OVCAR3 (cell line): ENCODE results near the gene DYTN.

GRCh38 chr2:204145166-204145552 is 208.6 kb downstream of the ICOS start:
- RRBS = no CpG with 5 or more reads among the region's 8 CpGs

DNA sequence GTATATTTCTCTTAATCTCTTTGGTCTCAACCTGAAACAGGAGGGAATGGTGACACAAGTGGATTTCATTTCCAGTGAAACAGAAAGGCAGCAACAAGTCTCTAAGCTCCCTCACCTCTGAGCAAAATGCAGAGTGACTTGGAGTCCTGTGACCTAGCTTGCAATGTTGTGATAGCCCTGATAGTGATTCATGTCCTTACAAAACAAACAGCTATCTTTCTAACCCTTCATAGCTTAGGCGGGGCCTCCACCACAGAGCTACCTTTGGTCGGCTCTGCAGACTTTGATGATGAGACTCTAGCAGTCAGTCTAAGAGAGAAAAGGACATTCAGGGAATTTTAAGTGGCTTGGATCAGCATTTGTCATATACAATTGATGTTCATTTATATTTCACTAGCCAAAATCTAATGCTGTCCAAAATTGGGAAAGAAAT is 137.6 kb upstream of the PARD3B start:
- RRBS = no CpG with 5 or more reads among the region's 2 CpGs

- RRBS = no CpG with 5 or more reads among the region's 9 CpGs
Measured at GRCh38 chr2:204453702-204454338, 91.5 kb upstream of the PARD3B start.

- RRBS = no CpG with 5 or more reads among the region's 11 CpGs
Measured at GRCh38 chr2:204727260-204728516, 182.4 kb downstream of the PARD3B start.

DNA sequence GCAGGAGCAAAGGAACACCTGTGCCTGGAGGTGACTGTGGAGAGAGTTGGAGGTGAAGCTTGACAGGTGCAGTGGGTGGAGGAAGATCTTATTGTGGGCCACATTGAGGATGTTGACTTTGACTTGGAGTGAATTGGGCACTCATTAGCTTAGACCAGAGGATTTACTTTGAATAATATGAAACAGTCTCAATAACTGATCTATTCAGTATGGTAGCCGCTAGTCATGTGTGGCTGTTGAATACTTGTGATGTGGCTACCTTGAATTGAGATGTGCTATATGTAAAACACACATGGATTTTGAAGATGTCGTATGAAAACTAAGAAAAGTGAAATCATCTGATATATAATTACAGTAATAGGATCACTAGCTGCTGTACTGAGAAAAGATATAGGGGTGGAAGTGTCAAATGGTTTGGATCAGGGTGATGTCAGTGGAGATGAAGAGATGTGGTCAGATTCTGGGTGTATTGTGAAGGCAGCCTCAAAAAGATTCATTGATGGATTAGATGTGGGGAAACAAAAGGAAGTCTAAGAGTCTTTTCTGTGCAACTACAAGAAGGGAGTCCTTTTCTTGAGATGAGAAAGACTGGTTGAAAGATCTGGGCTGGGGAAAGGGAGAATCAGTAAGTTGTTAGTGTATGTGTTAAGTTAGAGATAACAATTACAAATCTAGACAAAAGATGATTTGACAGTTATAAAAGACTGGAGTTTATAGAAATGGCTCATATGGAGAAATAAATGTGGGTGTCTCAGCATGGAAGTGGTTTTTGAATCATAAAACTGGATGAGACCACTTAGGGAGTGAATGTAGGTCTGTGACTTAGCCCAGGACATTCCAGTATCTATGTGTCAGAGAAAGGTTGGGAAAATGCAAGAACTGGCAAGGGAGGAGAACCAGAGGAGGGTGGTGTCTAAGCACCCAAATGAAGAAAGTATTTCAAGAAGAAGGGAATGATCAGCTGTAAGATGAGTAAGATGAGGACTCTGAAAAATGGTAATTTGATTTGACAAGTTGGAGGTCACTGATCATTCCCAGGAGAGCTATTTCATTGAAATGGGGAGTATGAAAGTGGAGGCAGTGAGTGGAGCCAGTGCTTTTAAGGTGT is 347.3 kb downstream of the PARD3B start:
- RRBS = no CpG with 5 or more reads among the region's 2 CpGs

DNA sequence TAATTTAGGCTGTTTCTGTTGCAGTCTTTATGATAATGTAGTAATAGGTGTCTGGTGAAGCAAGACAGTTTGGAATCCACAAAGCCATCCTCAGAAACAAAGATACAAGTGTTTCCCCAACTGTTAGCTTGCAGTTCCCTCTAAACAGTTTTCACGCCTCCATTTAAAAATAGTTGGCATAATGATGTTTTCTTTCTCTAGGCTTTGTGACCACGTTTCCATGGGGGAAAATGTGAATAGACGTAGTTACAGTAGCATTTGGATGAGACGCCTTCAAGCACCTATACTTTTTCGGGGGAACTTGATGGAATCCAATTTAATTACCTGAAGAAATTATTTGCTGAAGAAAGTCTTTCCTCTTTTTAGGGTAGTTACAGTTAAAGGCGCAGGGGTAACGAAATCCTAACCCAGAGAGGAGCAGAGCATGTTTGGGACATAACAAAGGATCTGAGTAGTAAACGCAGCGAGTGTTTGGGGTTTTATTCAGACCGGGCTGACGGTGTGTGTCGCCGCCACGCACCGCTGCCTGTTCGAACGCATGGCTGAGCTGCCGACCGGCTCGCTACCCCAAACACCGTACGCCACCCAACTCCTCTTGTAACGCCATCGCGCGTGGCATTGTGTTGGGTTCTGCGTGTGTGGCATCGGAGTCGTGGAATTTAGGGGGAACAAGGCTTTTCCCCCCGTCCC is 735 bp upstream of the NRP2 start:
- RRBS = 3% methylated on average over 11 of the region's 30 CpGs

DNA sequence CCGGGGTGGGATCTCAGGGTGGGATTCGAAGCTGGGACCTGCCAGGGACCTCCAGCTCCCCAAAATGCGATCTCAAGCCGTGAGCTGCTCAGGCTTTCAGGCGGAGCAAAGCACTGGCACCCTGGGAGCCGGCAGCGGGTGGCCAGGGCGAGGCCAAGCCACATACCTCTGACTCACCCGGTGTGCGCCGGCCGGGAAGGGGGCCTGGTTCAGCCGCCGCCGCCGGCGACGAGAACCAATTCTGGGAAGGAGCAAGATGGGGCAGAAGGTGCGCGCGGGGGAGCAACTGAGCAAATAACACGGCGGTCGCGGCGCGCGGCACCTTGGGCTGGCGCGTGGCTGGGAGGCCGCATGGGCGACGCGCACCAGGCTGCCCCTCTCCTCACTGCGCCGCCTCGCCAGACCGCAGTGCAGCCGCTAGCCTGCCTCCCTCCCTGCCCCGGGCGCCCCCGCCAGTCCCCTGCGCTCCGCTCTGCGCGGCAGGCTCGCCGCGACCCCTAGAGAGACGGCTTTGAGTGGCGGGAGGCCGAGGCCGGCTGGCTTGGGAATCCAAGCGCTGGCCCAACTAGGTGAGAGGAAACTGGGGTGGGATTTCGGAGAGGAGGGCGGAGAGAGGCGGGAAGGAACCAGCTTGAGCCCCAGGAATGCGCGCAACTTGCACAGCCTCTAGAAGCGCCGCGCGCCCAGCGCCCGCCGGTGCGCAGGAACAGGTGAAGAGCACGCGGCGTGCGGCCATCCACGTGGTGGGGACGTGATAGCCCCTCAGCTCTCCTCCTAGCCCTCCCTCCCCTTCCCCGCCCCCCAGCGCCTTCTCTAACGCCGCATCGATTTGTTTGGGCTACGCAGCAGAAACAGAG is 3.2 kb downstream of the NRP2 start:
- RRBS = 14% methylated on average over 15 of the region's 79 CpGs

- RRBS = no CpG with 5 or more reads among the region's 11 CpGs
Measured at GRCh38 chr2:205706640-205707579, 24.6 kb downstream of the NRP2 start.

GRCh38 chr2:205714649-205715062 is 32.4 kb downstream of the NRP2 start:
- RRBS = no CpG with 5 or more reads among the region's 4 CpGs

GRCh38 chr2:205732256-205732803 is 50.0 kb downstream of the NRP2 start:
- RRBS = no CpG with 5 or more reads among the region's 9 CpGs

DNA sequence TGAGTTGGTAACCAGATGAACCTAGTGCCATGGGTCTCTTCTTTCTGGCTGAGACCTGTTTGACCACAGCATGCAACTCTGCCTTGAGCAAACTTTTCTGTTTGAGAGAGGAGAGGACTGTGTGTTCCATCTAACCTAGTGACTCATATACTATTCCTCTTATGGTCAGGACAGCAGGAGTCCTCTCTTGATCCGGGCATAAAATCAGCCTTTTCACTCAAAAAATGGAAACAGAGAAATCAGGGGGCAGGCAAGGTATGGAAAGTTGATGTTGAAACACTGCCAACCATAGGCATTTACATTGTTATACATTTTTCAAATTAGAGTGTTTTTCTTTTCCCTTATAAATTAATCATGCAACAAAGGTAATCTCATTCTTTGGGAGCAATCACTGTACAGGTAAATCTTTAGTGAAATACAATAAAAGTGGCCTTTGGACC is 86.6 kb downstream of the NRP2 start:
- RRBS = no CpG with 5 or more reads among the region's 1 CpG

DNA sequence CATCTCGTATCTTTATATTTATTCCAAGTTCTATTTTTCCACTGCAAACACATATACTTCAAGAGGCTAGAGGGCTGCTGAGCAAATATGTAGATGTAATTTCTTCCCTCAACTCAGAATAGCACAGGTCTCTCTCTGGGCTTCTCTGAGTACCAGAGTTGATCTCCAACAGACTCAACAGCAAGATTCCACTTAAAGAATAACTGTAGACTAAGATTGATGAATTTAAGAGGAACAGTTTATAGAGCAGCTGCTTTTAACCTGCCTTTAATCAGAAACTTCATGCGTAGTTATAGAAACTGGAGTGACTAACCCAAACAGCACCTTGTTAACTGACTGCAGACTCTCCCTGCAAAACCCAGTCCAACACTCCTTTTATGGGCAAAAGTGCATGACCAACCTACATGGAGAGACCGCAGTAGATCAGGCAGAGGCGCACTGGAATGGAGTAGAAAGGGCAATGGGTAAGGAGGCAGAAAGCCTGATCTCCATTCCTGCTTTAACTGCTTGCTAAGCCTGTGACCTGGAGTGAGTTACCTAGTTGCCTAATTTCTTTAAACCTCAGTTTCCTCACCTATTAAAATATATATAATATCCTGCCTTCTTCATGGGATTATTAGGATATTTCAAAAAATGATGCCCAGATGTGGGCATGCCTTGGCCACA is 110.6 kb downstream of the NRP2 start:
- RRBS = no CpG with 5 or more reads among the region's 4 CpGs

DNA sequence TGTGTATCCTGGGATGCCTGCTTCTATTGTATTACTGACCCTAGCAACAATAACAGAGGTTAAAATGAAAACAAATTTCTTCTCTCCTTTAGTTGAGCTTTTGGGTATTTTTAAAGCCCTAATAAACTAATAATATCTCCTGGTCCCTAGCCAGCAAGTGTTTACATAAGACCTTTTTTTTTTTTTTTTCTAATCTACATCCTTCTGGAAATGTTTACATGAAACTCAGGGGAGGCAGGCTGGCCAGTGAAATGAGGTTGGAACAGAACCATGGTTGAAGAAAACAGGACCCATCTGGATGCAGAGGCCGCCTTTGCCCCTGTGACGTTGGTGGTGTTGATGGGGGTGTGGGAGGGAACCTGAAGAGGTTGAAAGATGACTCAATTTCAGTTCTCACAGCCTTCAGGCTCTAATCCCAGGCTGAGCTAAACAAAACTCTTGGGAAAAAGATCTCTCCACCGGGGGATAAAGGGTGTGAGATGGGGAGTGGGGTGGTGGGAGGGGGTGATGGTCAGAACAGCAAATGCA is 118.5 kb downstream of the NRP2 start:
- RRBS = no CpG with 5 or more reads among the region's 3 CpGs

GRCh38 chr2:205931138-205931499 is 154.9 kb downstream of the INO80D start:
- RRBS = no CpG with 5 or more reads among the region's 3 CpGs

GRCh38 chr2:206149650-206149989 is 9.6 kb downstream of the NDUFS1 start:
- RRBS = no CpG with 5 or more reads among the region's 2 CpGs

GRCh38 chr2:206158856-206159238 is 397 bp downstream of the NDUFS1 start:
- RRBS = no CpG with 5 or more reads among the region's 18 CpGs

DNA sequence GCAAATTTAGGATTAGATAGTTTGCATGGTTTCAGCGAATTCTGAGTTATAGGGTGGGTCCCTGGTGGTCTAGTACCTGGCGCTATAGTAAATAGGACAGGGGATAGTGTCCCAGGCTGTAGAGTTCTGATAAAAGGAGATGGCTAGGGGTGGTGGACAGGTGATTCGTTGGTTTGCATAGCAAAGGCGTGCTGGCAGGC is 7.0 kb upstream of the ZDBF2 start:
- RRBS = no CpG with 5 or more reads among the region's 4 CpGs

- RRBS = no CpG with 5 or more reads among the region's 9 CpGs
Measured at GRCh38 chr2:206699964-206700524, 18.2 kb downstream of the DYTN start.

DNA sequence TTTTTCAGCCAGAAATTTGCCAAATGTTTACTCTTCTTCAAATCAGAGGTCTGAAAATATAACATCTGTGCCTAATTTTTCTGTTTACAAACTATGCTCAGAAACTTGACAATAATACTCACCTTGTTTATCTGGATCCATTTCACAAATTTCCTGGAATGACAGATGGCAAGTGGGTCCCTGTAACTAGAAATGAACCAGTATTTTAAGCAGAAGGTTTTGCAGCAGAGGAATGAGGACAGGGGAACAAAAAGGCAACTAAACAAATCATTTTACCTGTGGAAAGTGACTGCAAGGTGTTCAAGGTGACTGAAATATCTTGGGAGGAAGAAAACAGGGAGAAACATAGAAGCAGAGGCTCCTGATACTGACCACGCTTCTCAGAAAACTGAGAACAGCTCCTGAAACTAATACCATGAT is at the start of gene DYTN:
TSS of gene DYTN (minus strand) at position 258 of the 420 bp plus-strand sequence.
- RRBS = no CpG with 5 or more reads among the region's 1 CpG

- RRBS = no CpG with 5 or more reads among the region's 4 CpGs
Measured at GRCh38 chr2:207082540-207083101, 83.1 kb downstream of the KLF7 start.